ENCODE measurements around a stretch of chr15.

GRCh38 chr15:84890829-84891366 is 6.4 kb downstream of the SLC28A1 start:
- RAMPAGE, long total RNA = no peak
- RRBS = no CpG with 5 or more reads among the region's 6 CpGs
PRO-cap:
- standard = no peak
- CoPRO, capped RNA only, 2 experiments = no peak in any of the 2 experiments
- CoPRO, capped and uncapped RNA, 2 experiments = no peak in any of the 2 experiments
- CoPRO, uncapped RNA only, 2 experiments = no peak in any of the 2 experiments
CAGE:
- cytosol, long polyA plus RNA = no peak
- long polyA plus RNA = no peak
- nucleolus, long total RNA = no peak
- nucleus, long polyA plus RNA = no peak

DNA sequence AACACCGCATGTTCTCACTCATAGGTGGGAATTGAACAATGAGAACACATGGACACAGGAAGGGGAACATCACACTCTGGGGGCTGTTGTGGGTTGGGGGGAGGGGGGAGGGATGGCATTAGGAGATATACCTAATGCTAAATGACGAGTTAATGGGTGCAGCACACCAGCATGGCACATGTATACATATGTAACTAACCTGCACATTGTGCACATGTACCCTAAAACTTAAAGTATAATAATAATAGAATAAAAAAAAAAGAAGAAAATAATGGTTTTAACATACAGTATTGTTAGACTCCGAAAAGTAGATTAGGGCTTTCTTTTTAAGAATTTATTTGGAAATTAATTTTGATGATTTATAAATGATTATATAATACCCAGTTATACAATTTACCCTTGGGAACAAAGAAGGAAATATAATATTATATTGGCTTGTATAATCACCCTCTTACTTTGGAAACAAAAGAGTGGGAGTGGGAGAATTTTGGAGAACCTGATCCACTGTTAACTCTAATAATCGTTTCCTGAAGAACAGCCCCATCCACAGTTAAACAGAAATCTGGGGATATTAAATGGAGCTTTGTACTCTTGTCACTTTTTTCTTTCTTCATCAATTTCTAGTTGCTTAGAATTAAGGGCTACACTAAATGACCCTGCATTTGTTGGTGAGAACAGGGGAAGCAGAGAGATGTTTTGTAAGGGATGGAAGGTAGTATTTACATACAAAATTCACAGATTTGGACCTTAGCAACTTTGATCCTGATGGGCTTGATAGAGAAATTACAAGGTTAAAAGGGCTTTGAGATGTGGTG is 31.0 kb downstream of the PDE8A start:
- RAMPAGE, long total RNA = no peak
- RRBS = no CpG with 5 or more reads among the region's 4 CpGs
PRO-cap:
- standard = no peak
- CoPRO, capped RNA only, 2 experiments = no peak in any of the 2 experiments
- CoPRO, capped and uncapped RNA, 2 experiments = no peak in any of the 2 experiments
- CoPRO, uncapped RNA only, 2 experiments = no peak in any of the 2 experiments
CAGE:
- cytosol, long polyA plus RNA = no peak
- long polyA plus RNA = no peak
- nucleolus, long total RNA = no peak
- nucleus, long polyA plus RNA = no peak

GRCh38 chr15:85023376-85024395 is 42.0 kb downstream of the PDE8A start:
- RAMPAGE, long total RNA = no peak
- RRBS = no CpG with 5 or more reads among the region's 5 CpGs
PRO-cap:
- standard = no peak
- CoPRO, capped RNA only, 2 experiments = no peak in any of the 2 experiments
- CoPRO, capped and uncapped RNA, 2 experiments = no peak in any of the 2 experiments
- CoPRO, uncapped RNA only, 2 experiments = no peak in any of the 2 experiments
CAGE:
- cytosol, long polyA plus RNA = no peak
- long polyA plus RNA = no peak
- nucleolus, long total RNA = no peak
- nucleus, long polyA plus RNA = no peak

DNA sequence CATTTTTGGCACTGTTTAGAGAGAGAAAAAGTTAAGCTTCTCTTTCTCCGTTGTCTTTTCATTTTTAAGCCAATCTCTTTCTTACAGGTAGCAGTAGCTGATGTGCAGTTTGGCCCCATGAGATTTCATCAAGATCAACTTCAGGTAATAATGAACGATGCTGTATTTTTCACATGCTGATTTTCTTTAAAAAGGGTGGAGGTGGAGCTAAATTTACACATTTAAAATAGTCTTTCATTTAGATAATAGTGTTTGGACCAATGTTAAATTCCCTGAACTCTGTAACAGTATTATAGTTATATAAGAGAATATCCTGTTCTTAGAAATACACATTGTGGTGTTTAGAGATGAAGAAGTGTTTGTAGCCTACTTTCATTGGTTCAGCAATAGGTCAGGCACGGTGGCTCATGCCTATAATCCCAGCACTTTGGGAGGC is 82.6 kb downstream of the PDE8A start:
- RAMPAGE, long total RNA = no peak
- RRBS = no CpG with 5 or more reads among the region's 3 CpGs
PRO-cap:
- standard = no peak
- CoPRO, capped RNA only, 2 experiments = no peak in any of the 2 experiments
- CoPRO, capped and uncapped RNA, 2 experiments = no peak in any of the 2 experiments
- CoPRO, uncapped RNA only, 2 experiments = no peak in any of the 2 experiments
CAGE:
- cytosol, long polyA plus RNA = no peak
- long polyA plus RNA = no peak
- nucleolus, long total RNA = no peak
- nucleus, long polyA plus RNA = no peak

DNA sequence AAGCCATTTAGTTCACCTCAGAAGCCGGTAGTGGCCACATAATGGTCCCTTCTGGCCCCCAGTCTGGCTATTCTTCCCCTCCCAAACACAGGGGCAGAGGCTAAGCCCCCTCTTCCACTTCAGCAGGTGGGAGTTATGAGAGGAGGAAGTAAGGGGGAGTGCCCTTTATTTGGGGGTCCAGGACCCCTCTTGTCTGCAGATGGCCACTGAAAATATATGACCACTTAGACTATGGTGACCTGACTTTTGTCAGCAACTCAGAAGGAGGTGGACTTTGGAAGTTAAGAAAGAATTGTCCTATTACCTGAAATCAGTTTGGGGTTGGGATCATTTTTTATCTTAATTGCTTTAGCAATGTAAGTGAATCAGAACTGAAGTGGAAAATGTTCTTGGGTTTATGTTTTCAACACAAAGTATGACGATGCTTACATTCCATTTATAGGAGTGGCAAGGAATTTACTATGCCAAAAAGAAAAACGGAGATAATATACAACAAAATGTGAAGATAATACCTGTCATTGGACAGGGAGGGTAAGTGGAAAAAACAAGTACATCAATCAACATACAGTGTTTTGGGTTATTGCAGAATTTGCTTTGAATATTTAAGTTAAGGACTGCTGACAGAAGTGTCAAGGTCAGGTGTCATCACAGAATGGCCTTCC is 116.0 kb downstream of the PDE8A start:
- RAMPAGE, long total RNA = no peak
- RRBS = no CpG with 5 or more reads among the region's 3 CpGs
PRO-cap:
- standard = no peak
- CoPRO, capped RNA only, 2 experiments = no peak in any of the 2 experiments
- CoPRO, capped and uncapped RNA, 2 experiments = no peak in any of the 2 experiments
- CoPRO, uncapped RNA only, 2 experiments = no peak in any of the 2 experiments
CAGE:
- cytosol, long polyA plus RNA = no peak
- long polyA plus RNA = no peak
- nucleolus, long total RNA = no peak
- nucleus, long polyA plus RNA = no peak

DNA sequence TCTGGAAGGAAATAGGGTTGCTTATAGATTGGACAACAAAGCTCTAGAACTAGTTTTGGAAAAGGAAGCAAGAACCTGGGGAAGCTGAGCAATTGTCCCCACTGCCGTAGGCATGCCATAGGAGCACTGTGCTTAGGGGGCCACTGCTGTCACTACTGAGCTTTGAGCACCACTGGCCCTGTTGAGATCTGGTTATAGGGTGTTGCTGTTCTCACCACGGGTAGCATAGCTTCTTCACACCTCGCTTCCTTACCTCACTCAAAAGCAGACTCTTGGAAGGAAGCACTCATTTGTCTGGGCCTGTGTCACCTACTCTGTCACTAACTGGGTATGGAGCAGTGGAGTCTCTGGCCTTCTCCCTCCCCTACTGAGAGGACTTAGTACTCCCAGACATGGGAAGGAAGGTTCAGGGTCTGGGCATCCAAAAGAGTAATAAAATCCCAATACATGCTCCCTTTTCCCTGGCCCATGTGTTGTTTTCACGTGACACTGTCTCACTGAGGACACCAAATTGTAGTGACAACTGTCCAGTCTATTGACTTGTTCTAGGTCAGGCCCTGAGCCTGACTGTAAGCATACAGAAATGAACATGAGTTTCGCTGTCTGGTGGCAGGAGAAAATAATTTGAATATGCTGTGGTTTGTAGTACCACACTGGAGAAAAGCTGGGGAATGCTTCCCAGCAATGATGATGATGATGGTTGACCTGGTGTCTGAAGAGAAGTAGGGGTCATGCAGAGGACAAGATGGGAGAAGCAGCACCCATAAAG is 122.1 kb downstream of the PDE8A start:
- RAMPAGE, long total RNA = no peak
- RRBS = no CpG with 5 or more reads among the region's 5 CpGs
PRO-cap:
- standard = no peak
- CoPRO, capped RNA only, 2 experiments = no peak in any of the 2 experiments
- CoPRO, capped and uncapped RNA, 2 experiments = no peak in any of the 2 experiments
- CoPRO, uncapped RNA only, 2 experiments = no peak in any of the 2 experiments
CAGE:
- cytosol, long polyA plus RNA = no peak
- long polyA plus RNA = no peak
- nucleolus, long total RNA = start-site peak on the plus strand centred at position 248 of the sequence, 189 bp wide, 29 reads
- nucleus, long polyA plus RNA = no peak

DNA sequence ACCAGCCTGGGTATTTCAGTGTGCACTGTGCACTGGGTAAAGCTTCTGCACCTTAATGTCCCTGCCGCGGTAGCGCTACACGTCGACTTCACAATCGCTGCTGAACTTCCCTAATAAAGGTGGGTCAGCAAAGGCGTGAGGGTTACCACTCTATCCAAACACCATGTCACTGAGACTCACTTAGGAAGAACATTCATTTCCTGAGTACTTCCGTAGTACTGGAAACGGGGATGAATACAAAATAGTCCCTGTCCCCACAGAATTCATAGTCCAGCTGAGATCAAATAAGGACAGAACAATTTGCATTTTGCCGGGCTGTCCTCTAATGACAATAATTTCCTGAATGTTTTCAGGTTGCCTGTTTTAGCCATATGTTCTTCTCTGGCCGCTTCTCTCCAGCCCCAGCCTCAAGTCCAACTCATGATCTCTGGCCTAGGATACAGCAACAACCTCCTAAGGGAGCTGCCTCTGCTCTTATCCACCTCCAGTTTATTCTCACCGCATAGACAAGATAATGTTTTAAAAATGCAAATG is 83.6 kb upstream of the AKAP13 start:
- RAMPAGE, long total RNA = no peak
- RRBS = no CpG with 5 or more reads among the region's 12 CpGs
PRO-cap:
- standard = no peak
- CoPRO, capped RNA only, 2 experiments = no peak in any of the 2 experiments
- CoPRO, capped and uncapped RNA, 2 experiments = no peak in any of the 2 experiments
- CoPRO, uncapped RNA only, 2 experiments = no peak in any of the 2 experiments
CAGE:
- cytosol, long polyA plus RNA = no peak
- long polyA plus RNA = no peak
- nucleolus, long total RNA = no peak
- nucleus, long polyA plus RNA = no peak

DNA sequence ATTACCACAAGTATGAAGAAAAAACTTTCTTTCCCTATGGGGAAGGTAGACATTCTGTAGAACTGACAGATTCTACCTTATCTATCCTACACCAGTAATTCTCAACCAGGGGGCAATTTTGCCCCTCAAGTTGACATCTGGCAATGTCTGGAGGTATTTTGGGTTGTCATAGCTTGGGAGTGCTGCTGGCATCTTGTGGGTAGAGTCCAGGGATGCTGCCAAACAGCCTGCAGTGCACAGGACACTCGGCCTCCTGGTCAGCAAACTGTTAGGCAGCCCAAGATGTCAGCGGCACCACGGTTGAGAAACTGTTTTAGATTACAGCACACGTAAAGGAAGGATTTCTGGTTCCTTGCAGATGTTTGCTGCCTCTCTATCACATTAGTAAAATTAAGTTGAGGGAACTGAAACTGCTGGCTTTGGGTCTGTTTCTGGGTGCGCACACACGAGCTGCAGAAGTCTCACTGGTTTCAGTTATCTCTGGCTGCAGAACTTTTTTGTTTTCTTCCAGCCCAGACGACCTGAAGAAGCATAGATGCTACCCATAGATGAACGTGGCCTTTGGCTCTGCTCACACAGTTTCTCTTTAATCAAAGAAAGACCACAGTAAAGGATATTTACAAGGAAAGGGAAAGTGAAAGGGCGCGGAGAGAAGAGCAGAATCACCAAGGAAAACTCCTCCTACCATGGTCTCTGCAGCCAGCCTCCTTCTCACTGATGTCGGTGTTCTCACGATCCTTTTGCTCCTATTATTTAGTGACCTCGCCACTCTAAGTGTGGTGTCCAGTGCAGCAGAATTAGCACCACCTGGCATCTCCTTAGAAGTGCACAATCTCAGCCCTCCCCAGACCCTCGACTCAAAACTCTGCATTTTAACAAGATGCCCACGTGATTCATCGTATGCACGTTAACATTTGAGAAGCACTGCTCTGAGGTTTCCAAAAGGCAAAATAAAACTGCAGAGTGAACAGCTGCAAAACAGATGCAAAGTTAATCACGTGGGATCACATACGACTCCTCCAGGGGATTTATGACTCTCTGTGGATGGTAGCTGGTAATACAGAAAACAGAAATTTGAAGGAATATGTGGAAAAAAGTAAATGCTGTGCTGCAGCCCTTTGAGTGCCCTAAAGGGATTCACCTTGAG is 50.6 kb upstream of the AKAP13 start:
- RAMPAGE, long total RNA = no peak
- RRBS = no CpG with 5 or more reads among the region's 19 CpGs
PRO-cap:
- standard = no peak
- CoPRO, capped RNA only, 2 experiments = no peak in any of the 2 experiments
- CoPRO, capped and uncapped RNA, 2 experiments = no peak in any of the 2 experiments
- CoPRO, uncapped RNA only, 2 experiments = no peak in any of the 2 experiments
CAGE:
- cytosol, long polyA plus RNA = no peak
- long polyA plus RNA = no peak
- nucleolus, long total RNA = no peak
- nucleus, long polyA plus RNA = no peak

DNA sequence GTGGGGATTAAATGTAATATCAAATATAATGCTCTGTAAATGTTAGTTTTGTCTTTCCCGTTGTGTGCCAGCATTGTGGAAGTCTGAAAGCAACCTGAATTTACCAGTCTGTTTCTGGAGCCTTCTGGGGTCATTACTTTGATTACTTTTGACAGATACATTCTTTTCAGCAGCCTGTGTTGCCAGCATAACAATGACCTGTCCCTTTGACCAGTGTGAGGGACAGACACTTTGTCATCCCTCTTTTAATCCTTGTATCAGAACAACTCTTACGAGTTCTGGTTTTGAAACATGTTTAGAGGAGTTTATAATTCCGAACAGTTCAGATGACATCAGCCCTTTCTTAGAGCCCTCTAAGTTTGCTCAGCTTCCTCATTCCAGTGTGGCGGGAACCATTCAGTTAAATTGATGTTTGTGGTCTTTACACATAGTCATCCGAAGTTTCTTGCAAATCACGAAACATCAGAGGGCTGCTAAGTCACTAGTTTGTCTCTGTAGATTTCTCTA is 102.4 kb downstream of the AKAP13 start:
- RAMPAGE, long total RNA = no peak
- RRBS = no CpG with 5 or more reads among the region's 6 CpGs
PRO-cap:
- standard = no peak
- CoPRO, capped RNA only, 2 experiments = no peak in any of the 2 experiments
- CoPRO, capped and uncapped RNA, 2 experiments = no peak in any of the 2 experiments
- CoPRO, uncapped RNA only, 2 experiments = no peak in any of the 2 experiments
CAGE:
- cytosol, long polyA plus RNA = no peak
- long polyA plus RNA = no peak
- nucleolus, long total RNA = no peak
- nucleus, long polyA plus RNA = no peak

- RAMPAGE, long total RNA = no peak
- RRBS = no CpG with 5 or more reads among the region's 5 CpGs
PRO-cap:
- standard = no peak
- CoPRO, capped RNA only, 2 experiments = no peak in any of the 2 experiments
- CoPRO, capped and uncapped RNA, 2 experiments = no peak in any of the 2 experiments
- CoPRO, uncapped RNA only, 2 experiments = no peak in any of the 2 experiments
CAGE:
- cytosol, long polyA plus RNA = no peak
- long polyA plus RNA = no peak
- nucleolus, long total RNA = no peak
- nucleus, long polyA plus RNA = no peak
Observed at GRCh38 chr15:85614001-85614474, 180.7 kb downstream of the KLHL25 start.

GRCh38 chr15:85621795-85622559 is 172.7 kb downstream of the KLHL25 start:
- RAMPAGE, long total RNA = no peak
- RRBS = no CpG with 5 or more reads among the region's 6 CpGs
PRO-cap:
- standard = no peak
- CoPRO, capped RNA only, 2 experiments = no peak in any of the 2 experiments
- CoPRO, capped and uncapped RNA, 2 experiments = no peak in any of the 2 experiments
- CoPRO, uncapped RNA only, 2 experiments = no peak in any of the 2 experiments
CAGE:
- cytosol, long polyA plus RNA = no peak
- long polyA plus RNA = no peak
- nucleolus, long total RNA = no peak
- nucleus, long polyA plus RNA = no peak

GRCh38 chr15:85667925-85668577 is 126.7 kb downstream of the KLHL25 start:
- RAMPAGE, long total RNA = no peak
- RRBS = no CpG with 5 or more reads among the region's 3 CpGs
PRO-cap:
- standard = no peak
- CoPRO, capped RNA only, 2 experiments = no peak in any of the 2 experiments
- CoPRO, capped and uncapped RNA, 2 experiments = no peak in any of the 2 experiments
- CoPRO, uncapped RNA only, 2 experiments = no peak in any of the 2 experiments
CAGE:
- cytosol, long polyA plus RNA = no peak
- long polyA plus RNA = no peak
- nucleolus, long total RNA = no peak
- nucleus, long polyA plus RNA = no peak

DNA sequence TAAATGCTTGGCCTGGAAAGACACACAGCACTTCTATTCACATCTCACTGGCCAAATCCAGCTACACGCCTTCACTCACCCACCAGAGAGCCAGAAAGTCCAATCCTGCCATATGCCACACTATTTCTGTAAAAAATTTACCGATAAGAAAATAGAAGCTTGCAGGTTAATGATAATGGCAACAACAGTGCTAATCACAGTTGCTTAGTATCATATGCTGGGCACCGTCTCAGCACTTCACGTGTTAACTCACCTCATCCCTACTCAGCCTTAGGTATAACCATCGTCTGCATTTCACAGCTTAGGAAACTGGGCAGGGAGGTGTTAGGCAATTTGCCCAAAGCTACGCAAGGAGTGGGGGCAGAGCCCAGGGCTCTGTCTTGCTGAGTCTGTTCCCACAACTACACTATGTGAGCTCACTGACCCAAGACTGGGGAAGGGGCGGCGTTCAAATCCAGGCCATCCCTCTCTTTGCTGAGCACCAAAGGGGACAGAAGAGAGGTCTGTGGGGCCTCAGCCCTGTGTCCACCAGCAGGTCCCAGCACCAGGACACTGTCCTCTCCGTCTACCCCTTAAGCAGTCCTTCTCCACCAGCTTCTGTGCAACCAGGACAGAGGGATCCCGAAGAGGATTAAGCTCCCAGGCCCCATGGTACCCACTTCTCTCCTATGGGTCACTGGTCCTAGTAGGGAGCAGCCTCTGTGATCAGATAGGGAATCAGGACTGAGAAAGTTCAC is 16.3 kb downstream of the KLHL25 start:
- RAMPAGE, long total RNA = no peak
- RRBS = no CpG with 5 or more reads among the region's 10 CpGs
PRO-cap:
- standard = no peak
- CoPRO, capped RNA only, 2 experiments = no peak in any of the 2 experiments
- CoPRO, capped and uncapped RNA, 2 experiments = no peak in any of the 2 experiments
- CoPRO, uncapped RNA only, 2 experiments = no peak in any of the 2 experiments
CAGE:
- cytosol, long polyA plus RNA = no peak
- long polyA plus RNA = no peak
- nucleolus, long total RNA = no peak
- nucleus, long polyA plus RNA = no peak

DNA sequence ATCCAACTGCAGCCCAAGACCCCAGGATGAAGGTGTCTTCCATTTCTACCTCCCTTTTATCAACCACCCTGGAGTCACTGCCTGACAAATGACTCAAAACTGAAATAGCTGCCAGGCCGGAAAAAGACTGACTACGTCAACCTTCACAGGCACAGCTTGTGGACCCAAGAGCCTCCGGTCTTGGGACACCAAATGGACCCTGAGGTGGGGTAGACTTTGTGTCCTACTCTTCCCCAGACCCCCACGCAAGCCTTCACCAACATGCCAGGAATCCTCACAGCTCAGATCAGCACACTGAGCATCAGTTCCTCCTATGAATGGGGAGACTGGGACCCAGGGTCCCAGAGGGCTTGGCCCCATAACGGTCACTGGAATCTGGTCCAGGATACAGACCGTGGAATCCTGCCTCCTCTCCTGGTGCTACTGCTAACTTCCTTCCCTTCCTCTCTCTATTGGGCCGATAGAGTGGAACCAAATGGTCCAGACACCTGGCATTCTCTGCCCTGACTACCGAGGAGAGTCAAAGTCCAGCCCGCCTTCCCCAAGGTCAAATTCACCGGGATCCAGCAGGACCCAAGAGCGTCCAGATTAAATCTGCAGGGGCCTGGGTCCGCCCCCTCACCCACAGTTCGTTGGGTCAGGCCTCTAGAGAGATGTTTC is 1.3 kb downstream of the KLHL25 start:
- RAMPAGE, long total RNA = no peak
- RRBS = 6% methylated on average over 2 of the region's 13 CpGs
PRO-cap:
- standard = no peak
- CoPRO, capped RNA only, 2 experiments = no peak in any of the 2 experiments
- CoPRO, capped and uncapped RNA, 2 experiments = no peak in any of the 2 experiments
- CoPRO, uncapped RNA only, 2 experiments = no peak in any of the 2 experiments
CAGE:
- cytosol, long polyA plus RNA = no peak
- long polyA plus RNA = no peak
- nucleolus, long total RNA = no peak
- nucleus, long polyA plus RNA = no peak

DNA sequence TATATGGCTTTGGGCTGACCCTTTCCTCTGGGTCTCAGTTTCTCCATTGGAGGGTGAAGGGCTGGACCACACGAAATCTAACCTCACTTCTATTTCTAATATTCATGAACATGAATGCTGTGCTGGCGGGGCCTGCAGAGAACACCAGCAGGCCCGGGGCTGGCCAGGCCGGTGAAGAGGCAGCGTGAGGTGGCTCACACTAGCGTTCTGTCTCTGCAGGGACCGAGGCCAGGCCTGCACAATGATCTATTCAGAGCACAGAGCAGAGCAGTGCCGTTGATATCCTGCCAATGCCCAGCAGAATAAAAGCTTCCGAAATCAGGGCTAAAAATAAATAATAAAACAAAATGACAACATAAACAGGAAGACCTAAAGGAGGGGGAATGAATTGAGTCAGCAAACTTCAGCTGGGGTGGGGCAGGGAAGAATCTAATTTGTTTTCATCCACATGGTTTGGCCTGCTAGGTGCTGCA is 837.0 kb downstream of the AGBL1 start:
- RAMPAGE, long total RNA = no peak
- RRBS = no CpG with 5 or more reads among the region's 9 CpGs
PRO-cap:
- standard = no peak
- CoPRO, capped RNA only, 2 experiments = no peak in any of the 2 experiments
- CoPRO, capped and uncapped RNA, 2 experiments = no peak in any of the 2 experiments
- CoPRO, uncapped RNA only, 2 experiments = no peak in any of the 2 experiments
CAGE:
- cytosol, long polyA plus RNA = no peak
- long polyA plus RNA = no peak
- nucleolus, long total RNA = no peak
- nucleus, long polyA plus RNA = no peak

- RAMPAGE, long total RNA = no peak
- RRBS = no CpG with 5 or more reads among the region's 10 CpGs
PRO-cap:
- standard = no peak
- CoPRO, capped RNA only, 2 experiments = no peak in any of the 2 experiments
- CoPRO, capped and uncapped RNA, 2 experiments = no peak in any of the 2 experiments
- CoPRO, uncapped RNA only, 2 experiments = no peak in any of the 2 experiments
CAGE:
- cytosol, long polyA plus RNA = no peak
- long polyA plus RNA = no peak
- nucleolus, long total RNA = no peak
- nucleus, long polyA plus RNA = no peak
Observed at GRCh38 chr15:87463672-87463941, 792.9 kb downstream of the NTRK3 start.

DNA sequence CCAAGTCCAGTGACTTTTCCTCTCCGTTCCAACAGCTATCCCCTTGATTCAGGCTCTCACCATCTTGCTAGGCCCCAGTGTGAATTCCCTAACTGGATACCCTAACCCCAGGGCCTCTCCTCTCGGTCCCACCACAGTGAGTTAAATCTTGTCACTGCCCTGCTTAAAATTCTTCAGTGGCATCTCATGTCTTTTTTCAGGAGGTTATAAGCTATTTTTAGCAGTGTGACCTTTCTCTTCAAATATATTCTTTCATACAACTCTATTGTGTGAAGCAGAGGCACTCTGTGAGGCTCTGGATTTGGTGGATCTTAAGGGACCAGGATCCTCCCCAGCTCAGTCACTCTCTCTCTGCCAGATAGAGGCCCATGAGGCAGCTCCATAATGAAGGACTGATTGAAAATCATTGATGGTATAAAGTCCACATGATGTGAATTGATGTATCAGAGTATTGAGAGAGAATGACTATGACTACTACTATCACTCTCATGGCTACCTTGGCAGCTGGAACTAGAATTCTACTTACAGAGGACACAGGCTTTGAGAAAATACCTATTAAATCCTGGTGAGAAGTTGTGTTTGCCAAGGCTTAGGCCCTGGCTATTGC is 760.4 kb downstream of the NTRK3 start:
- RAMPAGE, long total RNA = no peak
- RRBS = no CpG with 5 or more reads among the region's 2 CpGs
PRO-cap:
- standard = no peak
- CoPRO, capped RNA only, 2 experiments = no peak in any of the 2 experiments
- CoPRO, capped and uncapped RNA, 2 experiments = no peak in any of the 2 experiments
- CoPRO, uncapped RNA only, 2 experiments = no peak in any of the 2 experiments
CAGE:
- cytosol, long polyA plus RNA = no peak
- long polyA plus RNA = no peak
- nucleolus, long total RNA = no peak
- nucleus, long polyA plus RNA = no peak